HT1080 (cell line): ENCODE measurements around the genes MTMR3, HORMAD2 and SEC14L6.

RAMPAGE:
- cytosol, long total RNA, result no peak
- long total RNA, result no peak
- nucleus, long total RNA, result no peak
These were observed 2.3 kb downstream of the GAS2L1 start for GRCh38 chr22:29308825-29309166.

DNA sequence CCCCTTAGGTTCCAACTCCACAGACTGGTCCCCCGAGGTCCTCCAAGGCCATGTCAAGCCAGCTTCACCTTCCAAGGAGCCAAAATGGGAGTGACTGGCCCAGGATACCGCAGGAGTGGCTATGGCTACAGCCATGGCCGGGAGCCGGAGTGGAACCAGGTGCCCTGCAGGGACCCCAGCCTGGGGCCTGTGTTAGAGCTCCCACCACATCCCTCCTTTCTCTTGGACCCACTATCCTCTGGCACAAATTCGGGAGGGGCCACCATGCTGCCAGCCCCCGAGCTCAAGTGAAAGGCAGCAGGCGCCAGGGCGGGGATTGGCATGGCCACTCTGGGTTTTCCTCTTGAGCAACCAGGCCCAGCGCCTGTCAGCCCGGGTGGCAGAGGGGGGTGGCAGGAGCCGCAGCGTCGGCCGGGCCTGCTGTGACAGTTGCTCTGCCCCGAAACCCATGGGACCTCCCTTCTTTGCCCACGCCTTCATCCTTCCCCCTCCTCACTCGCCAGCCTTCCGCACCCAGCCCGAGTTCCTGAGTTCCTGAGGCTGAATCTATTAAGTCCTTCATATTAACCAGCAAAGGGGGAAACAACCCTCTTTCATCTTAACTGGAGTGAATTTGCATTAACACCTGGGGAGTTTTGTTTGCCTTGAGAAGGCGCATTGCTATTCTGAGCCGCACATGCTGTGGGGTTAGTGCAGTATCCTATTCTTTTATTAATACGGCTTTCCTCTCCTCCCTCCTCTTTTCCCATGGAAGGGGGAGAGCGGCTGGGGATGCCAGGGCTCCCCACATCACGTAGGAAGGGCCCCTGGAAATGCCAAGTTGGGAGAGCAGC lies 16.8 kb upstream of the CABP7 start:
RAMPAGE:
- cytosol, long total RNA, result no peak
- long total RNA, result no peak
- nucleus, long total RNA, result no peak

DNA sequence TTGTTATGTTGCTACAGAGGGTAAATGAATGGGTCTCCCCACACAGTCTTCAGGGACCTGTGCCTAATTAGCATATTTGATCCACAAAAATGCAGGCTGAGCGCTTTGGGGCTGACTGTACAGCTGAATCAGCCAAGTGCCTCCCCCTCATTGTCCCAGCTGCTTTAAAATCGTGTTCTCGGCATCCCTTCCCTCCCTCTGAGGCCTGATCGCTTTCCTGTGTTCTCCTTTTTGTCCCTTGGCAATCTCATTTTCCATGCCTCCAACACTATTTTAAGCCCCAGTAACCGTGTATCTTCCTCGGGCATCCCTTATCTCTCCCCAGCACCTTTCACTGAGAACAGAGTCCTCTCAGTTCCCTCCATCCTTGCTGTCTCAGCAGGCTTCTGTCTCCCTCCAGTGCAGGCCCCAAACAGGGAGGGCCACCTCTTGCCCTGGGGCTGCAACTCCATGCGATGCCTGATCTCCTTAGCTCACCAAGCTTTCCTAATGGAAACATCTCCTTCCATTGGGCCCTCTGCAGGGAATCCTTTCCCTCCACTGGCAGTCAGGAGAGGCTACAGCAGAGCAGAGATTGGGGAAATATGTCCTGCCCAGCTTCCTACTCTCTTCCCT lies 13.7 kb downstream of the UQCR10 start:
RAMPAGE:
- cytosol, long total RNA, result no peak
- long total RNA, result no peak
- nucleus, long total RNA, result no peak

DNA sequence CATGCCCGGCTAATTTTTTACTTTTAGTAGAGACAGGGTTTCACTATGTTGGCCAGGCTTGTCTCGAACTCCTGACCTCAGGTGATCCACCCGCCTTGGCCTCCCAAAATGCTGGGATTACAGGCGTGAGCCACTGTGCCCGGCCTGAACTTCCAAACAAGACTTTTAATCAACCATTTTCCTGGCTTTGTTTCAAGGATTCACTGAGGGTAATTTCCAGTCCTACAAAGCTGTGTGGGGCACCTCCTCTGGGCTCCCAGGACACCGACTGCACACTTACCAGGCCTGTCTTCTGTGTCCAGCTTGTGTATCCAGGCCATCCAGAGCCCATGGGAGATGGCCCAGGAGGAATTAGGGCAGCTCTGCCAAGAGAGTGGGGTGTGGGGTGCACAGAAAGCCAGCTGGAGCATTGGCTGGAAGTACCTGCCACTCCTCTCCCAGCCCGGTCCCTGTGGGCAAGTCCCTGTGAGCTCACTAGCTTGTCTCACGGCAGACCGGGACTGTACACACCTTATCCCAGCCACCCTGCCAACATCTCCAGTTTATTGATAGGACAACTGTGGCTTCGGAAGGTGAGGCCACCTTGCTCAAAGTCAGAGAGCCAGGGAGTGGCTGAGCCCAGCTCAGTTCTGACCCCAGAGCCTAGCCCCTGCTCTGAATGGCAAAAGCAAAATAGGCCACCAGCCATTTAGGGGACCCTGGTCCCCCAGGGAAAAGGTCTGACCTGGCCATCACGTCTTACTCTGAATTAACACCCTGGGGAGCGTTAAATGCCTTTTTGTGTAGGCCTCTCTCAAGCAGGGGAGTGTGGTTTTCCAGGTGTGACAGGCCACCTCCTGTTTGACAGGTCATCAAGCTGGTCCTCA lies 14.9 kb downstream of the UQCR10 start:
RAMPAGE:
- cytosol, long total RNA, result no peak
- long total RNA, result no peak
- nucleus, long total RNA, result no peak

DNA sequence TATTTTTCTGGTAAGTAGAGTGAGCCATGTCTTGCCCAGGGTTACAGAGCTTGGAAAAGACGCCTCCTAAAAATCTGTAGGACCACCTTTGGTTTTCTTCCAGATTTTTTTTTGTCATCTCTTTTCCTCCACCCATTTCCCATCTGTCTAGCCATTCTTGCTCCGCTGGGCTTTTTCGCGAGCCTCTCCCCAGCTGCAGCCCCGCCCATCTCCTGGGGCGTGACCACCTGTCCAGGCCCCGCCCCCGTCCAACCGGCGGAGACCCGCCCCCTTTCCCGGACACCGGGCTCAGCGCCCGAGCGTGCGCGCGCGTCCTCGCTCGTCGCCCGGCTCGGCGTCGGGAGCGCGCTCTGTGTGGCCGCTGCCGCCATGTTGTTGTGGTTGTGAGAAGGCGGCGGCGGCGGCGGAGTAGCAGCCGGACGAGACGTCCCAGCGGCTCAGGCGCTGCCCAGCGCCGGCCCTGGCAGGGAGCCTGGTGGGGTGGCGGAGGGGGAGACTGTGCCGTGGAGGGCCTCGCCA lies at the start of gene MTMR3:
Gene MTMR3 (plus strand): TSS at position 348 of the 519 bp plus-strand sequence.
RAMPAGE:
- cytosol, long total RNA, result no peak
- long total RNA, result no peak
- nucleus, long total RNA, result start-site peak on the plus strand centred at position 341 of the sequence, 53 bp wide, 65 and 39 reads in 2 replicates

GRCh38 chr22:30079718-30080709 lies at the start of gene HORMAD2:
HORMAD2 (plus strand) TSS chr22:30080464.
RAMPAGE:
- cytosol, long total RNA, result no peak
- long total RNA, result no peak
- nucleus, long total RNA, result no peak

DNA sequence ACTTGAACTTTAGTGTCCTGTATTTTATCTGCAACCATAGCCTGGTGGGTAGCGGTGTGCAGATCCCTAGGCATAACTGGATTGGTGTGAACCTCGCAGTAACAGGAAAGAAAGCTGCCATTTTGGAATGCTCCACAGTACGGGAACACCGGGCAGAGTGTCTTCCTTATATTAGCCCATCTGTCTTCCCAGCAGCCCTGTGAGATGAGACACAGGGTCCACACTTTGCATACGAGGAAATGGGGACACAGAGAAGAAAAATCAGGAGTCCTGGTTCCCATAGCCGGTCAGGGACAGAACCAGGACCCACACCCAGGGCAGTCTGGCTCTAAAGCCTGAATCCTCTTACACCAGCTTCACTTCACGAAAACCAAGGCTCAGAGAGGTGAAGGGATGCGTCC lies 15.5 kb downstream of the LIF start:
RAMPAGE:
- cytosol, long total RNA, result no peak
- long total RNA, result no peak
- nucleus, long total RNA, result no peak

DNA sequence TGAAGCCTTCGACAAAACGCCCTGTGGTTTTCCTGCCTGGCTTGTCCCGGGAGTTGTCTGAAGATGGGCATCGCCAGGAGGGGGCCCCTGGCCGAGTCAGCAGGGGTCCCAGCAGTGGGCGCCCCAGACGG lies 288 bp upstream of the LIF start:
RAMPAGE:
- cytosol, long total RNA, result no peak
- long total RNA, result no peak
- nucleus, long total RNA, result no peak

GRCh38 chr22:30251555-30252051 lies 5.0 kb upstream of the LIF start:
RAMPAGE:
- cytosol, long total RNA, result no peak
- long total RNA, result no peak
- nucleus, long total RNA, result no peak

RAMPAGE:
- cytosol, long total RNA, result no peak
- long total RNA, result no peak
- nucleus, long total RNA, result no peak
These were observed 16.2 kb upstream of the CASTOR1 start for GRCh38 chr22:30305477-30305910.

DNA sequence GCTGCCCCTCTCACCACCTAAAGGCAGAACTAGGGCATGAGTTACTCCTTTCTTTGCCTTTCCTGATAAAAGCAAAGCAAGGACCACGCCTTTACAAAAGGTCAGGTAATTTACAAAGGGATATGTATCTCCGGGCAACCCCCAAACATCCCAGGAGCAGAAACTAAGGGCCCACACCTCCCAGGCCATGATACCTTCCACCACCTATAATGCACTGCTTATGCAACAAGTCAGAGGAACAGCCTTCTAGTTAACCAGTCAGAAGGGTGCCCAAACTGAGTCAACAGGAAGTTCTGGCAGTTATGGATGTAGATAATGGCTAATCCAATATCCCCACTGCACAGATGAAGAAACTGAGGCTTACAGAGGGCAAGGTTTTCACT lies 16.6 kb upstream of the CASTOR1 start:
RAMPAGE:
- cytosol, long total RNA, result no peak
- long total RNA, result no peak
- nucleus, long total RNA, result no peak

DNA sequence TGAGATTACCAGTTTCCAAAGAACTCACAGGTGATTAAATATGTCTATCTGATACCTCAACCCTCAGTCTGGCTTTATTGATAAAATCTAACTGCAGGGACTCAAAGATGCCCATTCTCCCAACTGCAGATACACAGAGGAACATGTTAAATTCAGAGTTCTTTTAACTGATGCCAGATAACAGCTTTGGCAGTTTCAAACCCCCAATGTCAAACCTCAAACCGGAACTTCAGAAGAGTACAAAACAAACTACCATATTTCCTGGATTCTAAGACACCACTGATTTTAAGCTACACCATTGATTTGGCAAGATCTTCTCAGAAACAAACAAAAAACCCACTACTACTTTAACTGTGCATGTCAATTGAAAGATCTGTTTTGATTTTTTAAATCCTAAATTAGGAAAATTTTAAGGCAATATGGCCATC lies 17.0 kb upstream of the CASTOR1 start:
RAMPAGE:
- cytosol, long total RNA, result no peak
- long total RNA, result no peak
- nucleus, long total RNA, result no peak

RAMPAGE:
- cytosol, long total RNA, result no peak
- long total RNA, result no peak
- nucleus, long total RNA, result no peak
These were observed 1.7 kb downstream of the TBC1D10A start for GRCh38 chr22:30324953-30325623.

GRCh38 chr22:30397263-30398106 lies 667 bp downstream of the SEC14L2 start:
RAMPAGE:
- cytosol, long total RNA, result no peak
- long total RNA, result no peak
- nucleus, long total RNA, result no peak

GRCh38 chr22:30546593-30546846 lies at the start of gene SEC14L6:
SEC14L6 (minus strand) TSS chr22:30546741.
RAMPAGE:
- cytosol, long total RNA, result no peak
- long total RNA, result no peak
- nucleus, long total RNA, result no peak

GRCh38 chr22:30878861-30879624 lies 89.5 kb downstream of the MORC2 start:
RAMPAGE:
- cytosol, long total RNA, result no peak
- long total RNA, result no peak
- nucleus, long total RNA, result no peak

DNA sequence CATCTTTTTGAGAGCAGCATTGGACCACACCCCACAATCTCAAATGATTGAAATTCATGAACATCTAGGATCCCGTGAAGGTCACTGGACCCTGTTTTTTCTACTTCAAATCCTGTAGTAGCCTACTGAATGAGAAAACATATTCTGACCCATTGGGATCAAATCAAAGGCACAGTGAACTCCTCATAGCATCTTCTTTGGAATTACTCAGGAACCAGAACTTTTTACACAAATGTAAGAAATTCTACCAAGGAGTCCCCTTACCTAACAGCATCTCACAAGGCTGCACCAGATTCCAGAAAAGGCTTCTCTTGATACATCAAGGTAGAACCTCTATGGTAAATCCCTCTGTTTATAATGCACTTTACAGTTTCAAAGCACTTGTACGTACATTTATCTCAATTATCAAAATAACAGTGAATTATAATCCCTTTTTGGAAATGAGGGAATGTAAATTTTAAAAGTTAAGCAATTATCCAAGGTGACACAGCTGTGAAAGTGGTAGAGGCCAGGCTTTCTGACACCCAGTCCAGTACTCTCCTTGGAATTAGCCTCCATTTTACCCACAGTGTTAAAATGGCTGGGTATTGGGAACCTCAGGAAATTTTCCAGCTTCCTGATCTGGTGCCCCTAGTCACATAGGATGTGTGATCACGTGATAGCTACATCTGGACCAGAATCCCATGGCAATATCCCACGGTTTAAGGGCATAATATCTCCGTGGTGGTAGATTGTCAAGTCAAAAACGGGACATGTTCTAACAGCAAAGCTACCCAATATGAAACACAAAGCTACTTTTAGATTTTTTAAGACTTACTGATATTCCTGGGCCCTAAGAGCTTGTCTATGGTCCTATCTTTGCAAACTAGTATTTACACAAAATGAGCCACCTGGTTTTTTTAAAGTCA lies 4.9 kb upstream of the MORC2 start:
RAMPAGE:
- cytosol, long total RNA, result no peak
- long total RNA, result no peak
- nucleus, long total RNA, result no peak

RAMPAGE:
- cytosol, long total RNA, result no peak
- long total RNA, result no peak
- nucleus, long total RNA, result no peak
These were observed 34.5 kb upstream of the SMTN start for GRCh38 chr22:31046586-31047087.

DNA sequence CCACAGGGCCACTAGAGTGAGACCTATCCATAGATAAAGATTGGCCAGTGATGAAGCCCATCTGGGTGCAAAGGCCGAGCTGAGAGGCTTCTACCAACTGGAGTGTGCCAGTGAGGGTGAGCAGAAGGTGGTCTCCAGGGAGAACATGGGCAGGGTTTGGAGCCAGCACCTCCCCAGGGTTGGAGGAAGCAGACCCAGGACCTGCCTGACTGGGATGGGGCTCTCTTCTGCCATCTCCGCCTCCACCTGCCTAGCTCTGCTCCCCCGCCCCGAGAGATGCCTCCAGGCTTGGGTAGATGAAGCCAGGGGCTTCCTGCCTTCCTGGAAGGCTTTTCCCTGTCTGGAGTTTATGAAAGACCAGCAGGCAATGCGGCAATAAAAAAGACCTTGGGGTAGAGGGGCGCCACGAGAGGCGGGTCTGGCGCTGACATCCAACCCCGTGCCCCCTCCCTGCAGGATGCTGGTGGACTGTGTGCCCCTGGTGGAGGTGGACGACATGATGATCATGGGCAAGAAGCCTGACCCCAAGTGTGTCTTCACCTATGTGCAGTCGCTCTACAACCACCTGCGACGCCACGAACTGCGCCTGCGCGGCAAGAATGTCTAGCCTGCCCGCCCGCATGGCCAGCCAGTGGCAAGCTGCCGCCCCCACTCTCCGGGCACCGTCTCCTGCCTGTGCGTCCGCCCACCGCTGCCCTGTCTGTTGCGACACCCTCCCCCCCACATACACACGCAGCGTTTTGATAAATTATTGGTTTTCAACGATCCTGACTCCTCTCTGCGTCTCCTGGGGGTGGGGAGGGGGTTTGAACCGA lies 3.3 kb downstream of the SELENOM start:
RAMPAGE:
- cytosol, long total RNA, result no peak
- long total RNA, result no peak
- nucleus, long total RNA, result no peak

RAMPAGE:
- cytosol, long total RNA, result no peak
- long total RNA, result no peak
- nucleus, long total RNA, result no peak
These were observed 2.5 kb downstream of the SELENOM start for GRCh38 chr22:31104675-31105372.